Skeletal muscle satellite cell (primary cell): ENCODE measurements around the gene ZNF644.

DNA sequence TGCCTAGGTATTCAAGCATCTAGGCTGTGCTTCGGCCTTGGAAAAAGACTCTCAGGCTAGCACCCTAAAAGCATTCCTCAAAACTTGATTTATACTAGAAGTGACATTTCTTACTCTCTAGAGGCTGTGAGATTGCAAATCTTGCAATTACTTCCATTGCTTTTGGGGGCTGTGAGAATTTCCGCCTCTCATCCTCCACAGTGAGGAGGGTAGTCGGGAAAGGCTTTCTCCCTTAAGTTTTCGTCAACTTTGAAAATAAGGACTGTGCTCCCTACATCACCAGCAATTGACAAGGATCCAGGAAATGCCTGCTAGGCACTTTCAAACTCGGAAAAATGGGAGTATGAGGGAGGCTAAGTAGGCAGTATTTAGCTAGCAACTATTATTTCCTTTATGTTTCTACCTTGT lies 1.2 kb upstream of the LMO4 start:
- CAGE, long polyA plus RNA, result no peak

- CAGE, long polyA plus RNA, result no peak
Observed at GRCh38 chr1:87577167-87577421, 248.4 kb downstream of the LMO4 start.

DNA sequence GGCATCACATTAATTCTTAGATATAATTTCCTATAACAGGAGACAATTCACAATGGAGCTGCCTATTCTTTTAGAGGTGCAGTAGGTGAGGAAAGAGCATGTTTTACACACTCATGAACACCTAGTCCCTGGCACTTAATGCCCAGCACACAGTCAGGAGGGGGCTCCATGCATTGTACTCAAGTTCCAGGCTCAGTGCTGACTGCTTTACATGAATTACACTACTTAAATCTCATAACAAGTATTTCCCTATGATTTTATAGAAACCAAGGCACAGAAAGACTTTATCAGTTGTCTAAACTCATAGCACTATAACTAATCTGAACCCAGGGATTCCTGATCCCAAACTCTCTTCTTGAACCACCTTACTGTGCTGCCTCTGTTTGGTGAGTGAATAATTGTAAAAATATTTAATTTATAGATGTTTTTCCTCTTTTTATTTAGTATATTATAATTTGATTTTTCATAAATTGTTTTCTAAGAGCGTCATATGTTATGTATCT lies 457 bp upstream of the GBP3 start:
- CAGE, long polyA plus RNA, result no peak

- CAGE, long polyA plus RNA, result no peak
Observed at GRCh38 chr1:89033886-89034434, 11.3 kb upstream of the GBP3 start.

DNA sequence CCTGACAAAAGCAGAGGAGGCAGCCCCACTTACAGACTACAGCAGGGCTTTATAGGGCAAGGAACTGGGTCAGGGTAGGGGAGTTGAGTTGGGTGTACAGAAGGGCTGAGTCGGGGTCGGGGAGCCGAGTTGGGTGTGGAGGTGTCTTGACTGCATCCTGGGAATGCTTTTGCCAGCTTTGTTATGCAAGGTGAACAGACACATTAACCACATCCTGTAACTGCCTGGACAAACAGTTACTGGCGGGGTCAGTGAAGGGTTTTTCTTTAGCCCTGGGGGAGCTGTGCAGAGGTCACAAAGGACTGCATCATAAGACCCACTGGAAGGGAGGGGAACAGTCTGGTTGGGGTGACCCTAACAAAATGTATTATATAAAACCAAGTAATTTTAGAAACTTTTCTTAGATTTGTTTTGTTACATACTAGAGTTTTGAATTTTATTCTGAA lies 39.2 kb upstream of the GBP5 start:
- CAGE, long polyA plus RNA, result no peak

GRCh38 chr1:89453233-89453730 lies 71.3 kb upstream of the LRRC8B start:
- CAGE, long polyA plus RNA, result no peak

GRCh38 chr1:89524955-89526017 lies 657 bp downstream of the LRRC8B start:
- CAGE, long polyA plus RNA, result no peak

DNA sequence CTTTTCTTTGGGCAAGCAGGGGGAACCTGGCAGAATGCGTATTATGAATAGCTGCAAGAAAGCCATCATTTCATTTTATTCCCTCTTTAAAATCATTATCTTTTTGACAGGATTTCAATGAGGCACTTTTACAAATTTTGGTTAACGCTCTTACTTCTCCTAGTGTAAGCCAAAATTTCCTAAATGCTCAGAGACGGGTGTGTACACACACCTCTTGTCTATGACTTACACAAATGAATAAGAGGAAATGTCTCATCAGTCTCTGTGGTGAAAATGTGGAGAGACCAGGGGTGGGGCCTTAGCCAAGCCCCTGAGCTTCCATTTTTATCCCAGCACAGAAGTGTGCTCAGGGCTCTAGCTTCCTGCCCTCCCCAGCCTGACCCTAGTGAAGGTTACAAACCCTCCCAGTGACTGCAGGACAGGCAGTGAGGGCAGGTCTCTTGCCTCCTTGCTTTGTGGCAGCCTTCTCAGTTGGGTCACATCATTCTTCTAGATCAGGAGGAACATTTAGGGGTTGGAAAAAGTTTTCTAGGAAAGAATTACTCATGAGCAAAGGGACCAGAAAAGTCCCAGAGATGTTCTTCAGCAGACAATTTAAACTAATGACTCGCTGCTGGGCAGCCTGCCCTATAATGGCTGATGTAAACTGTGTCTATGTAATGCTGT lies 91.8 kb downstream of the LRRC8C start:
- CAGE, long polyA plus RNA, result no peak

DNA sequence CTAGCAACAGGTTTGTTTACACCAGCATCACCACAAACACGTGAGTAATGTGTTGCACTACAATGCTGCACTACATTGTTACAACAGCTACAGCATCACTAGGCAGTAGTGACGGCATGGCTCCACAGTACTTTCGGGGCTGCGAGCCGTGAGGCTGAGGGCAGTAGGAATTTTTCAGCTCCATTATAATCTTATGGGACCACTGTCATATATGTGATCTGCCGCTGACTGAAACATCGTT lies 82.7 kb upstream of the LRRC8D start:
- CAGE, long polyA plus RNA, result no peak

DNA sequence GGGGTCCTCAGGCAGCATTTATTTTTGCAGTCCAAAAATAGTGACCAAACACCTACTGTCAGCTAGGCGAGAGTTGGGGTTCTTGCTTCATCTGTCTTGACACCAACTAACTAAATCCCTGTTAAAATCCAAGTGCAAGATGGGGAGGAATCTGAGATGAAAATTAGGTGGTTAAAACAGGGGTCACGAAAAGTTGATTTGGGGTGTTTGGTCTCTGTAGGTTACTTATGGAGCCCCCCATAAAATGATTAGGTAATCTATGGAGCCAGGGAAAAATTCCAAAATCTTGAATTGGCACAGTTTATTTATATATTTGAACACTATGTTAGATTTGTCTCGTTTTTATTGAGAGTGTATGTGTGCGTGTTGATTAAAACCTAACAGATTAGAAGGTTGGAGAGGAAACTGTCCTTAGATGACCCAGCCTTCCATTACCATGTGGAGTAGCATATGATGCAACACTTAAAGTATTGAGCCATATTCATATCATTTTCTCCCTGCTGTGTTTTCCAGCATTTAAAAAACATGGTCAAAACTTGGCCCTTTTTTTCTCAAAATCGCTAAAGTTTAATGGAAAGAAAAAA lies 2.0 kb downstream of the LRRC8D start:
- CAGE, long polyA plus RNA, result no peak

- CAGE, long polyA plus RNA, result no peak
Observed at GRCh38 chr1:89869143-89869651, 48.4 kb downstream of the LRRC8D start.

- CAGE, long polyA plus RNA, result no peak
Observed at GRCh38 chr1:89953269-89953850, 41.5 kb upstream of the ZNF326 start.

DNA sequence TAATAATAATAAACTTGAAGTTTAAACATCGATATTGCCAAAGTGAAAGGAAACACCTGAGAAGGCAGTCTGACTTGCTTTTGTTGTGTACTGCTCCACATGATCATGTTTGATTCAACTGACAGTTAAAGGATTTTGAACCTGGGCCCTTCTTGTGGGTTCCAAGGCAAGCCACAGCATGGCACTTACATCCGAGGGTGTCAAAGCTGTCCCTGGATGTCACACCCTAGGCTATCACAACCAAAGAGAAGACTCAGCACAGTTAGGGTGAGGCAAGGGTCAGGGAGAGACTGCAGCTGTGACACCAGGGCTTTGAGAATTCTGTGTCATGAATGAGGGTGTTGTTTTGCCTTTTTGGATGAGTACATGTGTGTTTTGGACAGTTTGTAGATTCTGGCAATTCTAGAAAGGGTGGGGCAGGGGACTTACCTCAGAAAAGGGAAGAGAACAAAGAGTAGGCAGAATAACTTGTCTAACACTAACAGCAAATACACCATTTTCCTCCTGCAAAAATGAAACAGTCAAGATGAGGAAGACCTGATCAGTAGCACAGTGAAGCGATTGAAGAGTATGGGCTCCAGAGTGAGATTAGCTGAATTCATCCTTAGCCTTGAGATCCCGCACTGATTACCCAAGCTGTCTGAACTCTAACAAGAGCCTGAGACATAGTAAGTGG lies 37.8 kb upstream of the ZNF326 start:
- CAGE, long polyA plus RNA, result no peak

DNA sequence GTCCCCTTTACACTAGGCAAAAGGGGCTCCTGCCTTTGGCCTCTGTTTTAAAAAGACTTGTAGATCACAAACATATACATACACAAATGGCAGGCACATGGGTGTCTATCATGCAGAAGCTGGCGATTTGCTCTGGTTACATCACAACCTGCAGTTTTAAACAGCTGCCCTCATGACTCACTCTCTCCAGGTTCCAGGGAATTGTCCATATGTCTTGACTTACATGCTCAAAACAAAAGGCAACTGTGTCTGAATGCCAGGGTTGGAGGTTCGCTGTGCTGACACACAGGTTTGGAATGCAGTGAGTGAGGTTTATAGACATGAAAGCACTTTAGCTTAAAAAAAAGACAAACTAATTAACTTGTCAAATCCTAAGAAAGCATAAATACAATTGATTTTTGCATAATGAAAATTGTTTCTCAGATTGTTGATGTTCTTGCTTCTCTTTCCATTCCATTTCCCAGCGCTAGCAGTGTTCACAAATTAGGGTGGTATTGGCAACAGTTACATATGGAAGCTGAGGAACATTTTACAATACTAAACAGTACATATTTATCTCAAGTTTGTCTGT lies 313.9 kb downstream of the BARHL2 start:
- CAGE, long polyA plus RNA, result no peak

GRCh38 chr1:90717865-90718467 lies 864 bp upstream of the BARHL2 start:
- CAGE, long polyA plus RNA, result no peak

DNA sequence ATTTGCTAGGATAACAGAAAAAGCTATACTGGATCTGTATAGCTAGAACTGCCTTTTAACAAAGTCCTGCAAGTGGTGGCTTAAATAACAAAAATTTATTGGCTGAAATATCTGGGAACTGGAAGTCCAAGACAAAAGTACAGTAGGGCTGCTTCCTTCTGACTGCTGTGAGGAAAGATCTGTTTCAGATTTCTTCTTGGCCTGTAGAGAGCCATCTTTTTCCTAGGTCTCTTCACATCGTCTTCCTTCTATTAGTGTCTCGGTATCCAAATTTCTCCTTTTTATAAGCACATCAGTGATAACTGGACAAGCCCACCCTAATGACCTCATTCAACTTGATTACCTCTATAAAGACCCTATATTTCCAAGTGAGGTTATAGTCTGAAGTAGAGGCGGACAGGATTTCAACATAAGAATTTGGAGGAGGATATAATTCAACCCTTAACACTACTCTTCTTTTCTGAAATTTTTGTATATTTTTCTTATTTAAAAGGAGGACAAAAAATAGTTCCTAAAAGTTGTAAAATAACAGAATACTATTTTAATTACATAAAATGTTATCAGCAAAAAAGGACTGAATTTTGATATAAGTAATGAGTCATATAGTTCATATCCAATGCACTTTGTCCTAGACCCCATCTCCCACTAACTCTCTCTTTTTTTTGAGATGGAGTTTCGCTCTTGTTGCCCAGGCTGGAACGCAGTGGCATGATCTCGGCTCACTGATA lies 56.6 kb downstream of the ZNF644 start:
- CAGE, long polyA plus RNA, result no peak

DNA sequence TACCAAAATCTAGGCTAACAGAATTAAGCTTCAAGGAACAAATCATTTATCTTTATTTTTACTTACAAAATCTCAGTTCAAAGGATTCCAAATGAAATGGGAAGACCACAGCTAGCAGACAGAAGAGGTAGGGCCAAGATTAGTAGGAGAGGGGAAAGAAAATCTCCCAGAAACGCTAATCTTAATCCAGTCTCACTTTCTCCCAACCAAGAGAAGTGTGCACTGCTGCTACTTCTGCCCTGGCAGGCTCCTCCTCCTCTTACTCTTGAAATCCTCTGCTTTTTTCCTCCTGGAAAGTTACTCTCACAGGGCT lies 4.6 kb downstream of the ZNF644 start:
- CAGE, long polyA plus RNA, result no peak

GRCh38 chr1:91021850-91022587 lies at the start of gene ZNF644:
ZNF644 (minus strand) TSS chr1:91022035.
- CAGE, long polyA plus RNA, result no peak

DNA sequence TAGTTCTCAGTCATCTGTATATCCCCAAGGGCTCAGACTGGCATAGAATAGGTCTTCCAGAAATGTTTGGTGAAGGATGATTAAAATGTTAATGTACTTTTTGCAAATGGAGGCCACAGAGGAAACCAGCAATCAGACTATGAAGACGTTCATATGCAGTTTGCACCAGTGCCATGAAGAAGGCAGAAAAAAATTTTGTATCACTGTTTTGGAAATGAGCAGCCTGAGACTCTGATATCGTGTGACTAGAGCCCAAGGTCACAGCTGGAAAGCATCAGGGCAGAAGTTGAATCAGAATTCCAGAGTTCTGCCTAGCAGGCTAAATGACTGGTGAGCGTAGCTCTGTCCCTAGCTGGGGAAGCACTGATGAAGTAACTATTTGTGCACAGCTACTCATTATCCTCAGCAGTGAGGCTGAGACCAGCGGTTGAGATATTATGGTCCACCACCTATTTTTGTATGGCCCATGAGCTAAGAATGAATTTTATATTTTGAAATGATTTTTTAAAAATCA lies 186.4 kb downstream of the TGFBR3 start:
- CAGE, long polyA plus RNA, result no peak

DNA sequence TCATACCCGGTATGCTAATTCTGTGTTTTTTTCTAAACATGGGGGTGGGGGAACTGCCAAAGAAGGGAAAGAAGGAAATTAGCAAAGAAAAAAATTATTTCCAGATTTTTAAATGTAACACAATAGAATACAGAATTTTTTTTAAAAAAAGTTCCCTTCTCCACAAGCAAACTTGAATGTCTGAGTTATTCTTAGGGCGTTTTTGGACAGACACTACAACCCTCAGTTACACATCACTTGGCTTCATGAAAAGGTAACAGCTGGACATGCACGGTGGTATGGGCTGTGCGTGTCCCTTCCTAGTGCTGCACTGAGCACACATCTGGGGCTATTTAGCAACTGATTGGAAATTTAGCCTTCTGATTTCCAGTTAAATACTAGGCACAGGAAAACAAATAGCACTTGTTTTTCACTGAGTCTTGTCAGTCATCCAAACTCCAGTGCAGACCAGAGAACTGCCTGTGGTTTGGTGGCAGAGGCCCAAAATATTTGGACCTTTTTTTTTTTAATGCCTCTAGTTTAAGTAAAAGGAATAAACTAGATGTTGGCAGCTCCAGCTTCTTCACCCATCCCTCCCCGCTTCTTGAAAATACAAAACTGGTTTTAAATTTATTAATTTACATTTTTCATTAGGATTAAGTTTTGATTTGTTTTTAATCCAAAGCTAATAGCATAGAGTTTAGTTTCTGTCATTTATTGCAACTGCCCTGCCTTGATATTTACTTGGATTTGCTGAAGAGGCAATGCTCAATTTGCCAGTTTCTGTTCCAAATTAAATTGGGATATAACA lies 134.6 kb downstream of the TGFBR3 start:
- CAGE, long polyA plus RNA, result no peak